ENCODE measurements around a stretch of chr16.

GRCh38 chr16:57646017-57646653, 17.7 kb downstream of the ADGRG1 start:
- PRO-cap: no peak

DNA sequence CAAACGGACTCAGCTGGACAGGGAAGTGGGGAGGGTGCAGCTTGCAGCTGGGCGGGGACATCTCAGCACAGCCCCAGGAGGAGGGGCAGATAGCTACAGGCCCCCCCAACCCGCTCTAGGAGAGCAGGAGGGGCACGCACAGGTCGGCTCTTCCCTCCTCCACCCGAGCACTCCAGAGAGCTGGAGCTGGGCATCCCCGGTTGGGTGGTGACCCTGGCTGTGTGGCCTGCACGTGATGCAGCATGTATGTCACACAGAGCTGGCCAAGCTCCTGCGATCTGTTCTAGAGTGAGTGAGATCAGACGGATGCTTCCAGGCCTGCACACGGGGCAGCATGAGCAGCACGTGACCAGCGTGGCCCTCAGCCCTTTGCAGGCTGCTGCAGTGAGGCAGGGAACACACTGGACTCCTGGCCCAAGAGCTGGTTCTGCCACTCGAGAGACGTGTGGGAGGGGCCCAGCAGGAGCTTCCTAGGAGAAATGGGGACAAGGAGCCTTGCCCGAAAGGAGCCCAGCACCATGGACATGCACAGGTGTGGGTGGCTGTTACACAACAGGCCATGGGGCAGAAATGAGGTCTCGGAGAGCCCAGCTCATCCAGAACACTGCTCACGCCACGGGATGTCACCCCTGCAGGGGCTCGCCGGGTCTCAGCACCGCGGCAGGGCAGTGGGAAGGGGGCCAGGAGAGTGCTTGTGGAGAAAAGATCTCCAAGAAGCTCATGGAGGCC, 15.3 kb downstream of the KIFC3 start:
- PRO-cap: no peak

- PRO-cap: no peak
Measured at GRCh38 chr16:57800149-57800926, 2.0 kb downstream of the KIFC3 start.

DNA sequence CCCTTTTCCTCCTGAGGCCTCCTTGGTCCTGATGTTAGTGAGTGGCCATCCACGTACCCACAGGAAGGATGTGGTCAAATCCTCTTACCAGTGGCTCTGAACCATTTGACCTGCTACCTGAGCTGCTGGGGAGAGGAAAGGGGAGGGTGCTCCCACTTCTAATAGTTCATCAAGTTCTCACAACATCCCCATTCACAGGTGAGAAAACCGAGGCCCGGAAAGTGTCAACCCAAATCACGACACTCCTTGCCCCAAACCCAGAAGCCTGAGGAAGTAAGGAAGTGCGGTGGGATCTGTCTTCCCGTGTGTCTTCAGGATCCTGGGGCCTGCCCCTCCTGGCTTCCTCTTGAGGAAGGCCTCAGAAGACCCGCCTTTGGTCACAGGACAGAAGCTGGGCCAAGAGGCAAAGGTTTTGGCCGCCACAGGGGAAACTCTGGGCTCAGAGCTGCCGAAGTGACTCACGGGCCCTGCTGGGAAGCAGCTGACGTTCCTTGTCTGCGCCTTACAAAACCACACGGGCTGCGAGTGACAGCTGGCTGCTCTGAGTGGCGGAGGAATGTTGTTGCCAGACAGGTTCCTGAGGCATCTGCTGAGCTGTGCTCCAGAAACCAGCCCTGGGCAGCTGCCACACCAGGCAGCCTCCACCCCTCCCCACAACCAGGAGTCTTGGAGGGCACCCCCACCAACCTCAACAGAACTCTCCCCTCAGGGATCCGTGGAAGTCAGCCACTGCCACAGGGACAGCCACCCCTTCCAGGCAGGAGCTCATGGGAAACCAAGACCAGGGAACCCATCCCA, 13.9 kb upstream of the KIFC3 start:
- PRO-cap: no peak

DNA sequence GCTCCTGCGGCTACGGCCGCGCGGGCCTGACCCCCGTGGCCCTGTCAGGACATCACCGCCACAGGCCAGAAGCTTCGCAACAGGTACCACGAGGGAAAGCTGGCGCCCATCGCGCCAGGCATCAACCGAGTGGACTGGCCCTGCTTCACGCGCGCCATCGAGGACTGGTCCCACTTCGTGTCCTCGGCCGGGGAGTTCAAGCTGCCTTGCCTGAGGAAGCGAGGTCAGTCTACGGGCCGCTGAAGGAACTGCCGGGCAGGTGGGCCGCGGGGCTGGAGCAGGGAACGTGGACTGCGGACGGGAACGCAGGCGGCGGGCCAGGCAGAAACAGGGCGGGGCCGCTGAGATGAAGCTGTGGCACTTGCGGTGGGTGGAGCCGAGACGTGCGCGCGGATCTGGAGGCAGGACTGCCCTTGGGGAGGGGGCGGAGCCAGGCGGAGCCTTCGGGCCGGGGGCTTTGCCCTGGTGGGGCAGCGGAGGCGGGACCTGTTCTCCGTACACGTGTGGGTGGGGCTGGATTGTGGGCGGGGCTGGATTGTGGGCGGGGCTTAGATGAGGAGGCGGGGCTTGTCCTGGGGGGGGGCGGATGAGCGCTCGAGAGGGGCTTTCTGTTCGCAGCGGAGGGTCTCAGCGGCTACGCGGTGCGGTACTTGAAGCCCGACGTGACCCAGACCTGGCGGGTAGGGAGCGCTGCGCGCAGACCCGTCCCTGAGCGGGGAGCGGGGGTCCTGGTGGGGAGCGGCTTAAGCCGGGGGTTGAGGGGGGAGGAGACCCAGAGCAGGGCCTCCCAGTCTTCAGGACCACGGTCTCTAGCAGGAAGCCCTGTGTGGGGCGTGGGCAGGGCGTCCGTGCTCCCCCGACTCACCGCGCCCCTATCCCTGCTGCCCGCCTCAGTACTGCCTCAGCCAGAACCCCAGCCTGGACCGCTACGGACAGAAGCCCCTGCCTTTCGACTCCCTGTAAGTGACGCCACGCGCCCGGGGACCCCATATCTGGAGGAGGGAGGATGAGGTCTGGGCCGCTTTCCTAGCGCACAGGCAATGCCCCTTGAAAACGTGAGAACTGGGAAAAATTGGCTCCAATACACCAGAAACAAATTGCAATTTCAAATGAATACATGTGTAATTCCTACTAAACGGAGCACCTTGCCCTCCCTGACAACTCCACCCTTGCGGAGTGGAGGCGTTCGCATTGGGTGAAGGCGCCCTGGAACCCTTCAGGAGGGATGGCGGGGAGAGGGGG, 8.7 kb downstream of the TEPP start:
- PRO-cap: bidirectional peak, plus-strand start at position 580 of the sequence, minus-strand start at position 293 of the sequence

DNA sequence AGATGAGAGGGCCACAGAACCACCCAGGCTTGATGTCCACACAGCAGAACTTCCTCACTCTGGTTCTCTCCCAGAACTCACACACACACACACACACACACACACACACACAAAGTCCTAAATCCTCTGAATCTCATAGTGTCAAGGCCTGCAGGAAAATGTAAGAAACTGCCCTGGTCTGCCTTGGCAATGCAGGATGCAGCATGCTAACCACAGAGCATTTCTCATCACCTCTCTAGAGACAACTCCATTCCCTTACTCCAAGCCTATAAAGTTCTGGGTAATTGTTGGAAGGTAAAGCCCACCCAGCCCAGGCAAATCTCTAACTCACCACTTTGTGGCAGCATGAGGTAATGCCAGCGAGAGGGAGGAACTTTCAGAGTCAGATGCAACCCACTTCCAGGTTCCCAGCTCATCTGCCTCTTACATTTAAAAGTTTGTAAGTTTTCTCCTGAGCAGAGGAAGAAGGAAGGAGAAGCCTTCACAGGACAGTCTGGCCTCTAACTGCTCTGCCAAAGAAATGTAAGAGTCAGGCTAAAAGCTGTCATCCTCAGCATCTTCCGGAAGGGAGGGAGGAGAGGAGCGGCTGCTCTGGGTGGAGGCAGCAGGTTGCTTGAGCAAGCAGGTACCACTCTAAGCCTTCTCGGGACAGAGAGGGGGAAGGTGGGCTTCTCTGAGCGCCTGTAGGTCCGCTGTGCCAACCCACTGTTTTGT, 1.2 kb downstream of the ZNF319 start:
- PRO-cap: unidirectional peak, plus-strand start at position 458 of the sequence

DNA sequence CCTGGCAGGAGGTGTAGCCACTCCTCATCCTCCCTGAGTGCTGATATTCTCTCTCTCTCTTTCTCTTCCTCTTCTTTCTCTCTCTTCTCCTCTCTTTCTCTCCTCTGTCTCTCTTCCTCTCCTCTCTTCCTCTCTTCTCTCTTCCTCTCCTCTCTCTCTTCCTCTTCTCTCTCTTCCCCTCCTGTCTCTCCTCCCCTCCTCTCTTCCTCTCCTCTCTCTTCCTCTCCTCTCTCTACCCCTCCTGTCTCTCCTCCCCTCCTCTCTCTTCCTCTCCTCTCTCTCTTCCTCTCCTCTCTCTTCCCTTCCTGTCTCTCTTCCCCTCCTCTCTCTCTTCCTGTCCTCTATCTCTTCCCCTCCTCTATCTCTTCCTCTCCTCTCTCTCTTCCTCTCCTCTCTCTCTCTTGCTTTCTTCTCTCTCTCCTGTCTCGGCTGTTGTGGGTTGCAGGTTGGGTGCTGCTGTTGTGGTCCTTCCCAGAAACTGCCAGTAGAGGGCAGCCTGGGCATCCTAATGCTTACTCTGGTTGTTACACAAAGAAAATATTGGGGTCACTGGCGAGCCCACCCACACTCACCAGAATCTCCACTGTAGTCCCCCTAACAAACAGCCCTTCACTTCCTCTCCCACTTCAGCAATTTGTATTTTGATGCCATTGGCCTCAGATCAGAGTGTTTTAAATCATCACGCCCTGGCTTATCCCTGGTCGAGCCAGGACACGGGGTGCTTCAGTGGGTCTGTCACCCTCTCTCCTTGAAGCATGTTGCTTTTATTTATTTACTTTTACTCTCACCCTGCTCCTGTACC, 5.0 kb upstream of the MMP15 start:
- PRO-cap: no peak

DNA sequence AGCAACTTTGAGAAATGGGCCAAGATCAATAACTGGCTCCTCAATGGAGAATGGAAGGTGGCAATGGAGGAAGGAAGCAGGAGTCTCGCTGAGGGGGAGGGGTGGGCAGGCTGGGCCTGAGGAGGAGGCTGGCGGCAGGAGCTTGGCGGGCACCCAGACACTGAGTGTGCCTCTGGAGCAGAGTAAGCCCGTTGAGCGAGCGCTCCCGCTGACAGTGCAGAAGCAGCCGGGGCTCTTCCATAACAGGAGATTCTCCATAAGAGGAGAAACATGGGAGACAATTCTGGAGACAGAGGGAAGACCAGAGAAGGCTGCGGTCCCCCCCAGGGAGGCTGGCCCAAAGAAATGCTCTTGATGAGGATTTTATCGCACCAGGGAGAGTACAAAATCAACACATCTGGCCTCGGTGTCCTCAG, 2.9 kb upstream of the MMP15 start:
- PRO-cap: unidirectional peak, plus-strand start at position 163 of the sequence

DNA sequence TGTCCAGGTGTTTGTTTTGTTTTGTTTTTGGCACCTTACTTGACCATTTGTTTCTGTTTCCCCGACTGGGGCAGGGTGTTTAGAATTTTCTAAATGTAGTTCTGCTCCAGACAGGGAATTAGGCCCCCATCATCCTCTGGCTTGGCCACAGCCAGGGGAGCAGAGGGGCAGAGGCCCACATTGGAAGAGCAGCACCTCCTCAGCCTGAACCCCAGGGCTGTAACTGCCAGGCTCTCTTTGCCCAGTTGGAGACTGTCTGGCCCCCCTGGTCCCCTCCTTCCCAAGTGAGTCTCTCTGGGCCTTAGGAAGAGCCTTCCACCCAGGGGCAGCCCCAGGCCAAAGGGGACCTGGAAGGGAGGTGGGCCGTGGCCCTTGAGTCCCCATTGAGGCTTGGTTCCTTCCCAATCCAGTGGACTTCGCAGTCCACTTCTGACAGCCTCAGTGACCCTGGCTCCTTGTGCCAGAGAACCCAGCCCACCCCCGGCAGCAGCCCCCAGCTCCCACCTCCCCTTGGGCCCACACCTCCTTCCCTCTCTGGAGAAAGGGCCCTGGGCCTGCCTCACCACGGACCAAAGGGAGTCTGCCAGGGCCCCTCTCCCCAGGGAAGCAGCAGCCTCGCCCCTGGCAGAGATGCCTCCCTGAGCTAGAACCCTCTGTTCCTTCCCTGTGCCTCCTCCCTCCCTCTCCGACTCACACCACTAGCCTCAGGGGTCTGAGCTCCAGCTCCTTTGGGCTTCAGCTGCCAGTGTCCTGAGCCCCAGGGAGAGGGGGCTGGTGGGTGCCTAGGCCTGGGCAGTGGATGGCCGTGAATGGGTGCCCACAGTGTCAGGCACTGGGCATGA, 20.2 kb downstream of the MMP15 start:
- PRO-cap: no peak

DNA sequence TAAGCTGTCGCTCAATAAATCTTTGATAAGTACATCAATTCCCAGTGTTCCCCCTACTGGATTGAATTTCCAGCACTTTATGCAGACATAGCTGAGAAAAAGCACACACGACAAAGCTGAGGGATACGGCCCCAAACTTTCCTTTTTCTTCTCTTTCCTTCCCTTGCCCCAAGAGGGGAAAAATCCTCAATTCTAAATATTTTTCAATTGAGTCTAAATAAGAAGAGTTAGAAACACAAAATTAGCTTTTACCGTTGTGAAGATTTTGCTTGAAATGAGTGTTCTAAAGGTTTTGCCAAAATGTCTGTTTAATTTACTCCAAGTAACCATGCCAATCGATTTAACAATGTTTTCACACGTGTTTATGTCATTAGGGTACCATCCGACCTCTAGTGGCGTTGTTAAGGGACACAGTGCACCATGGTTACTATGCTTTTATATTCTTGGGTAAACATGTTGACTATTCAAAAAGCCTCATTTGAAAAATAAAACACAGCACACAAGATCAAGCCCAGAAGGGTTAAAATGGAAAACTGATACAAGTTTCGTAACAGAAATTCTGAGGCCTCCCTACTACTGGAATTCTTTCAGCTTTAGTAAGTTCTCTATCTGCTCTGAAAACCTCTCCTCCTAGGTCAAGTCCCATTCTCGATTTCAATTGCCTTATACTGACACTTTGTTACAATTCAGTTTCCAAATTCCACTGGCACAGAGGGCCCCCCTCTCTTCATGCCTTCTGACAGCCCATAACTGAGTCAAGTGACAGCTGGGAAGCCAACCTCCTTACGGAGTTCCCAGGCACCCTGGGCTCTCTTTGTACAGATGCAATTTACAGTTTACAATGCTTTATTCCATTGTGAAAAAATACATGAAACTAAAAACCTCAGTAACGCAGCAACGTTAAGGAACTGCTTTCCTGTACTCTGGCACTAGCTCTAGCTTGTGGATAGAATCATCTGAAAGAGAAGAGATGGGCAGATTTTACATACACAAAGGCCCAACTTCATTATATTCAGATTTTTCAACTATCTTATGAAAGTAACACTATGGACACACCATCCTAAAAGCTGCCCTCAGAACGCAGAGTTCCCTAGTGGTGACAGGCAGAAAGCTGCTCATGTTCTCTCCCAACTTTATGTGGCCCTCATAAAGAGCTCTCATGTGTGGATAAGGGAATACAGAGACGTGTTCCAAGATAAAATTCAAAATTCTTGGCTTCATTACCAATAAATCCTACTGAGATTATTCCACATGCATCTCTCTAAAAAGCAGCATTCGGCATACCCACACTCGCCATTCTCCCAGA, 2.0 kb downstream of the CFAP20 start:
- PRO-cap: no peak

DNA sequence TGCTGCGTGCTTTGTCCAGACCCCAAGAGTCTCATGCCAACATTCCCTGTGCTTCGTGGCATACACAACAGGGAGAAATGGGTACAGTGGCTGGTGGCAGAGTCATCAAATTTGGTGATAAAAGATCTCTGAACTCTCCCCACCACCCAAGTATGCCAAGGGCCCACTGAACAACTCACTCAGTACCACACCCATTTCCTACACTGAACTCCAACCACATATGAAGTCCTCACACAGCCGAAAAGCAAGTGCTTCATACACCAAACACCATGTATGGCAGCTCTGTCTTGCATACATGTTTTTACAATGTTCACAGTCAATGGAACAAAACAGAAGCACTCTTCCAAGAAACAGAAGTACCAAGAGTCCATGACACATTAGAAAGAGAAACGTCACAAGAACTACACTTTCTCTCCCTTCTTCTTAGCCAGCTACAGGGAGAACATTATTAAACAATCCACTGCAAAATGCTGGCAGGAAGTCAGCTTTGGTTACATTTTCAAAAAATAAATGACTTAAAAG, 21.0 kb downstream of the CSNK2A2 start:
- PRO-cap: no peak

GRCh38 chr16:58197548-58197947, 358 bp downstream of the CSNK2A2 start:
- PRO-cap: no peak

DNA sequence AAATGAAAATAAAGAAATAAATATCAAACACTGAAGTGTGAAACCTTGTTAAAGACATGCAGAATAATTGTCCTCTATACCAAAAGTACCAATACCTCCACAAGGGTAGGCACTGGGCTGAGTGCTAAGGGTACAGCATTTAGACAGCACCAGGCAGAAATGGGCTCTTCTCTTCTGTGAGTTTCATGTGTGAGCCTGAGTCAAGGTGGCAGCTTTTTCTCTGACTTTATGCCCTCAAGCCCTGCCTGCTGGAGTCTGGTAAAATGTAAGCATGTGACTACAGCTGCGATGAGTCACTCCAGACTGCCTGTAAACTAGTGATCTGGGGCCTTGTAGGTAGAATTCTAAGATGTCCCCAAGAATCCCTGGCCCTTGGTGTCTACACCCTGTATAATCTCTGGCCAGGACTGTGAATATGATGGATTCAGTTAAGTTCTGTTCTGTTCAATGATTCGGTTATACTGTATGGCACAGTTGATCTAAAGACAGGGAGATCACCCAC, 15.1 kb downstream of the CCDC113 start:
- PRO-cap: no peak

GRCh38 chr16:58462034-58462500, 37.9 kb upstream of the NDRG4 start:
- PRO-cap: no peak

DNA sequence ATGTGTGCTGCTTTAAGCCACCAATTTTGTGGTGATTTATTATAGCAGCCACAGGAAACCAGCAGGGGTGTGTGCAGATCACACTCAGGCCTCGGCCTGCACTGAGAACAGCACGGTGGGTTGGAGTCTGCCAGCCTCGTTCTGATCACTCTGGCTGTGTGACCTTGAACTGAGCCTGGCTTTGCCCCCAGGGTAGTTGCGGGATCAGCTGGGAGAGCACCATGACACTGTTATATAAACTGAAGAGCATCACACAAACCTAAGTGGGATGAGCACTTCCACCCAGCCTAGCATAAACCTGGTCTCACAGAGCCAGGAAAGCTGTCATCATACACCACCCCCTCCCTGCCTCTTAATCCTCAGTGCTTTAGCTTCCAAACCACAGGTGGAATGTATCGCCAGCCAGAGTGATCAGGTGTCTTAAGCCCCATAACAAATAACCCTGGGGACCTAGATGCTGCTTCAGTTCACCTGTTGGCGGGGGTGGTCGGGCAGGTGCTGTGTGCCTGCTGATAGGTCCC, 28.6 kb upstream of the NDRG4 start:
- PRO-cap: no peak

DNA sequence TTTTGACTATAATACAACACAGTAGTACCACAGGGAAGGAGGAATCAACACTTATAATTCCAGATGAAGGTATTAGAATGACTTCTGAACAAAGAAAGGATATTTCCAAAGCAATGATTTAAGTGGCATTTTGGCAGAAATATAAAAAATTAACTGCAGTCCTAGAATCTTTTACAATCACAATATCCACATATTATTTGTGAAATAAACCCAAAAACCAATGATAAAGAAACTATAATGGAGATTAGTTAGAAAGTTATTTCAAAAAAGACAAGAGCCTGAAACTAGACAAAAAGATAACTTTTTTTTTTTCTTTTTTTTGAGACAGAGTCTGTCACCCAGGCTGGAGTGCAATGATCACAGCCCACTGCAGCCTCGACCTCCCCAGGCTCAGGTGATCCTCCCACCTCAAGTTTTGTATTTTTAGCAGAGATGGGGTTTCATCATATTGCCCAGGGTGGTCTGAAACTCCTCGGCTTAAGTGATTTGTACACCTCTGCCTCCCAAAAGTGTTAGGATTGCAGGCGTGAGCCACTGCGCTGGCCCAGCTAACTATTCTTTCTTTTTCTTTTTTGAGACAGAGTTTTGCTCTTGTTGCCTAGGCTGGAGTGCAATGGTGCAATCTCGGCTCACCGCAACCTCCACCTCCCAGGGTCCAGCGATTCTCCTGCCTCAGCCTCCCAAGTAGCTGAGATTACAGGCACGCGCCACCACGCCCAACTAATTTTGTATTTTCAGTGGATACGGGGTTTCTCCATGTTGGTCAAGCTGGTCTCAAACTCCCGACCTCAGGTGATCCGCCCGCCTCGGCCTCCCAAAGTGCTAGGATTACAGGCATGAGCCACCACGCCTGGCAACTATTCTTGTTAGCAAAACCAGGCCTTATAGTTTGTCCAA, 8.7 kb downstream of the CNOT1 start:
- PRO-cap: no peak

- PRO-cap: no peak
Measured at GRCh38 chr16:58755980-58756268, 21.8 kb upstream of the GOT2 start.

DNA sequence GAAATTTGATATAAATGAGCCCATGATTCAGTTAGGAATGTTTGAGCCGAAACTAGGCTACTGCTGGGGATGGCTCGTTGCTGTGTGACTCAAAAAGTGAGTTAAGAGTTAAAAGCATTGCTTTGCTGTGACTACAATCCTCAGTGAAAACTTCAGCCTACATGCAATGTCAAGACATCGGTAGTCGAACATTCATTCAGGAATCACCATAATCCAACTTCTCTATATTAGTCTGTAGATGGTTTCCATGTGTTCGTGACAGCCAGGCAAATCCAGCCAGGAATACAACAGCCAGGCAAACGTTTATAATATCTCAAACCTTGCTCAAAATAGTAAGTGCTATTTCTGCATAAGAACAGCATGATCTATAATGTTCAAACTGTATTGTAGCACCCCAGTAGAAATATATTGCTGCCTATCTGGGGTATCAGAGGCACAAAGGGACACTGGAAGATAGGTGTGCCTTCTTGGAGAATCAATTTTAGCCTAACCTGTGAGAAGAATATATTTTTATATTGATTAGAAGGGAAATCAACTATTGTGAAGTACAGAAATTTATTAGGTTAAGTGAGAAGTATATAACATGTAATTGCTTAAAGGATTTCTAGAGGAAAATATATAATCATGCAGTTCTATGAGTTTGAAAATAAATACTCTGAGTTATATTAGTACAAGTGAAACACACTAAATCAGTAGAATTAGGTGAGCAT, 1225.0 kb downstream of the CDH8 start:
- PRO-cap: no peak

DNA sequence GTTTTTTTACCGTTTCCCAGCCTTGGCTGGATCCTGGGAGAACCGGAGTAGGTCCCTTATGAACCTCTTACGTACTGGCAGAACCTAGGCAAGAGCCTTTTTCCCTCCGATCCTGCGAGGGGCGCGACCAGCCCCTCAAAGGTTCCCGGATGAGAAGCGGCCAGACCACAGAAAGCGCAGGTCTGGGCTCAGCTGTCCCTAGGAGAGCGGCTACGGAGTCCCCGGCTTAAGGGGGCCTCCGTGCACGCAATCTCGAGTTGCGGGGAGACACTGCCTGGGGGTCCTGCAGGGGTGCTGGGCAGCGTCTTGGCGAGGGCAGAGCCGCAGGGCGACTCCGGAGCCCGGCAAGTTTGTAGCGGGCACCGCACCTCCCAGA, 1.1 kb downstream of the CDH8 start:
- PRO-cap: no peak

DNA sequence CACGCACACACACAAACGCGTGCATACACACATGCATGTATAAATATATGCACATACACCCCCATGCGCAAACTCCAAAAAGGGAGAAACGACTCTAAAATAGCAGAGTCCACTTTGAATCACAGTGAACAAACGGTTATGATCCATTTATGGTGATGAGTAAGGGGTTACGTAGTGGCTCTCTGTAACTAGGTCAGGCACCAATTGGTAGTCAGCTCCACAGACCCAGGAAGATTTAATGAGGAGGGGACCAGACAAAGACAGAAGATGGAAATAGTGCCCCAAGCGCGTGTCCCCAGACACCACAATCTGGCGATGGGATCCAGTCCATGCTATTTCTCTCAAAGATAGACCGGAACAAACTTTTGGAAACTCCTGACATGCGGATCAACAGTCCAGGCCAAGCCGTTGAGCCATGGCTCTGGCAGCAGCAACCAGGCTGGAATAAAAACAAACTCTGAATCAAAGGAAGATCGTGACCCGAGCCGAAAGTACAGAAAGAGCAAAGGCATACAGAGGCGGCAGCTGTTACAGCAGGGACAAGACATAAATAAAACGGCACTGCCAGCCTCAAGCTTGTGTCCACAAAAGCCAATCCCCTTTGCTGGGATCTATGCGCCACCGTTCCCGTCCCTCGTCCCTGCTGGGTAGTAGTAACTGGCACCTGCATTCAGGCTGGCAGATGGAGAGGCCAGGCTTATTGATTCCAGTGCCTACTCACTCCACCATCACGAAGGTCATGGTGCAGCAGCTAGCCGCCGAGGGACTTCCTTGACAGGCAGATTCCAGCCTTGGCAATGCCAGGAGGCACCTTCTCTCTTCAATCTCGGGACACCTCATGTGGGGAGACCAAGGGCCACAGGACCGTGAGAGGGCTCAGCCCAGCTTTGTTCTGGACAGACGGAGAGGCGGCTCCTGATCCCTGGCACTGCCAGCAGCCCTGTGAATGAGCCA, 50.3 kb downstream of the CDH11 start:
- PRO-cap: no peak

All from jejunum (tissue), 1 donor.